GM19240 (cell line): ENCODE measurements around the genes CCDC153 and CBL.

GRCh38 chr11:118526074-118526965 lies 954 bp upstream of the TTC36 start:
- RRBS = no CpG with 5 or more reads among the region's 6 CpGs

GRCh38 chr11:118531444-118531900 lies 480 bp downstream of the TMEM25 start:
- RRBS = 59% methylated on average over 4 of the region's 21 CpGs

GRCh38 chr11:118572569-118573525 lies 638 bp downstream of the ARCN1 start:
- RRBS = 2% methylated on average over 13 of the region's 38 CpGs

DNA sequence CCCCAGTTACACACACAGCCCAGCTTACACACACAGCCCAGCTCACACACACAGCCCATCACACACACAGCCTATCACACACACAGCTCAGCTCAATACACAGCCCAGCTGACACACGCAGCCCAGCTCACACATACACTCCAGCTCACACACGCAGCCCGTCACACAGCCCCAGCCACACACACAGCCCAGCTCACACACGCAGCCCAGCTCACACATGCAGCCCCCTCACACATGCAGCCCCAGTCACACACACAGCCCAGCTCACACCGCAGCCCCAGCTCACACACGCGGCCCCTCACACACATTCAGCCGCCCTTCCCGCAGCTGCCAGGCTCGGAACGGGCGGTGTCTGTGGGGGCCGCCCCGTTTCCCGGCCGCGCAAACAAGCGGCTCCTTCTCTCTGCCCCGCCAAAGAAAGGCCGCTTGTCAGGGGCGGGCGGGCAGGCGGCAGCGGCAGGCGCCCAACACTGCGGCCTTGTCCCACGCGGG lies 1.9 kb downstream of the PHLDB1 start:
- RRBS = no CpG with 5 or more reads among the region's 28 CpGs

DNA sequence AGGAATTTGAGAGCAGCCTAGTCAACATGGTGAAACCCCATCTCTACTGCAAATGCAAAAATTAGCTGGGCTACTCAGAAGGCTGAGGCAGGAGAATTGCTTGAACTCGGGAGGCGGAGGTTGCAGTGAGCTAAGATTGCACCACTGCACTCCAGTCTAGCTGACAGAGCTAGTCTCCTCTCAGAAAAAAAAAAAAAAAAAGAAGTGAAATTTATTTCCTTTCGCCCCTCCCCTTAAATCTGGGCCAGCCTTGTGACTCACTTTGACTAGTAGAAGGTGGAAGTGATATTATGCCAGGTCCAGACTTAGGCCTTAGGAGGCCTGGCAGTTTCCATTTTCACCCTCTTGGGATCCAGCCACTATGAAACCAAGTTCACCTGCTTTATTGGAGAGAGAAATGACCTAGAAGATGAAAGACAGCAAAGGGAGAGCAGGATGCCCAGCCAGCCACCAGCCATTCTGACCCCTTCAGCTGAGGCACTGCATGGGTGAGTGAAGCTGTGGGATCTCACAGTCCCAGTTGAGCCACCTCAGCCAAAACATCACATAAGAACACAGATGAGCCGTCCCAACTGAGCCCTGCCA lies 20.8 kb upstream of the TREH start:
- RRBS = no CpG with 5 or more reads among the region's 4 CpGs

GRCh38 chr11:118747347-118748014 lies 43.5 kb downstream of the DDX6 start:
- RRBS = no CpG with 5 or more reads among the region's 3 CpGs

DNA sequence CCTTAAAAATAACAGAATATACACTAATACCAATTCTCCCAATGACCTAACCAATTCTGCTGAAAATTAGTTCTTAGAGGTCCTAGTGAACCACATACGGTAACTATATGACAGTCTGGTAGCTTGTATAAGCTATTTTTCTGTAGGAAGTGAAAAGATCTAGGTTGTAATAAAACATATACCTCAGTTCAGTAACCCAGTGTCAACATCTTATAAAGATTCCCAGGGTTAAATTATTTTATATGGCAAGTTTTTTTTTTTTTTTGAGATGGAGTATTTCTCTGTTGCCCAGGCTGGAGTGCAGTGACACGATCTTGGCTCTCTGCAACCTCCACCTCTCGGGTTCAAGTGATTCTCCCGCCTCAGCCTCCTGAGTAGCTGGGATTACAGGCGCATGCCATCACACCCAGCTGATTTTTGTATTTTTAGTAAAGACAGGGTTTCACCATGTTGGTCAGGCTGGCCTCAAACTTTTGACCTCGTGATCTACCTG lies 6.7 kb downstream of the DDX6 start:
- RRBS = no CpG with 5 or more reads among the region's 6 CpGs

DNA sequence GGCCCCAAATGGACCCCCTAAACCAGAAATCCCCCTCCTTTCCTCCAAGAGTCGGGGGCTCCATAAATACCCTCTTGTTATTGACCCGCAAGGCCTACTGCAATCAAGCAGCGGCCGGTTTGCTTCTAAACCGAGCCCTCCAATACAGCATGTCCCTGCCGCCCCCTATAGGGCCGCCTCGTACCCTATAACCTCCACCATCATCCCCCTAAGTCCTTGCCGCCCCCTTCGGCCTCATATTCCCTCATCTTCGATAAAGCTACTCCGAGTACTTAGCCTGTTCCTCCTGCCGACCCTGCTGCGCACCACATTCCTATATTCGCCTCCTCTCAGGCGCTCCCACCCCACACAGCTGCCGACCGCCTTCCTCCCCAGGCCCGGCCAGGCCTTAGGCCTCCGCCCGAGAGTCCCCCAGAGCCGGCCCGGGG lies 573 bp downstream of the DDX6 start:
- RRBS = no CpG with 5 or more reads among the region's 23 CpGs

- RRBS = no CpG with 5 or more reads among the region's 25 CpGs
These were observed 11.2 kb upstream of the CXCR5 start for GRCh38 chr11:118872249-118873063.

DNA sequence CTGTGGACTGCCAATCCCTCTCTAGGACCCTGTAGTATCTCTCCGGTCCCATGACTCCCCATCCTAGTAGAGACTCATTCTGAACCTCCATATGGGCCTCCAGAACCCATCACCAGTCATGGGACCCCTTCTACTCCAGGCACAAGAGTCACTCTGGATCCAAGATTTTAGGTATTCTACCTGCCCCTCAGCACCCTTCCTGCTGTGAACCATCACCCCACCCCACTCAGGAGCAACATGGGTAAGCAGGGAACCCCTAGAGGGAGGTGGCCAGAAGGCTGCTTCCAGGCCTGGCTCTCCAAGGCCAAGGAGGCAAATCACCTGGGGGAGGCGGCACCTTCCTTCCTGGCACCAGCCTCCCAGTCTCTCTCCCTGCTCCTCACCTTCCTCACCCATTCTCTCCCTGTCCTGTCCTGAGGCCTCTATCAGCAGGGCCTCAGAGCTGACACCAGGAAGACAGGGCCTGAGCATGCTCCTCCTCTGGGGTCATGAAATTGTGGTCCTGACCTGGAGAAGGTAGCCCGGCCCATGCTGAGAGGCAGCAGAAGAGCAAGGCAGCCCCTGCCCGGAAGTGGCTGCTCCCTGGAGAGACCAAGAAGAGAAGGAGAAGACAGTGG lies 2.1 kb downstream of the BCL9L start:
- RRBS = 0% methylated on average over 2 of the region's 4 CpGs

DNA sequence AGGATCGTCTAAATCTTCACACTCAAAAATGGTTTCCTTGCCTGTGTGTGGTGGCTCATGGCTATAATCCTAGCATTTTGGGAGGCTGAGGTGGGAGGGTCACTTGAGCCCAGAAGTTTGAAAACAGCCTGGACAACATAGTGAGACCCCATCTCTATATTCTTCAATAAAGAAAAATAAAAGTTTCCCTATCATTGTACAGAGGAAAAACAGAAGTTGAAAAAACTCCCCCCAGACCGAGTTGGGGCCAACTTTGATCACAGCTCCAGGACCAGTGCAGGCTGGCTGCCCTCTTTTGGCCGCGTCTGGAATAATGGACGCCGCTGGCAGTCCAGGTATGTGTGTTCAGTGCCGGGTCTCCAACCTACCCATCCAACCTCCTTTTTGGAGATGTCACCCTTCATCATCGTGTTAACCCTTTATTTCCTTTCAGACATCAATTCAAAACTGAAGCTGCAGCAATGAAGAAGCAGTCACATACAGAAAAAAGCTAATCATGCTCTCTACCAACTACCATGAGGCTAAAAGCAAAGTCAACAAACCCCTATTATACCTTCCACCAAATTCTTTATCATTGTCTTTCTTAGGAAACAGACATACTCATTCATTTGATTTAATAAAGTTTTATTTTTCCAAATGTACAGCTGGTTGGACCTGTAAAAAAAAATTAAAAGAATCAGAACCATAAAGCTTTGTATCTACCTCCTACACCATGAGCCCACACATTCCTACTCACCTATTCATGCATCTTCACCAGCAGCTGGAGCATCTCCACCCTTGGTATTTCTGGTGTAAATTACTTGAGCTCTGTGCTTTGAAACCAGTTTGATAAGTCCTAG lies 2.8 kb downstream of the RPS25 start:
- RRBS = no CpG with 5 or more reads among the region's 8 CpGs

DNA sequence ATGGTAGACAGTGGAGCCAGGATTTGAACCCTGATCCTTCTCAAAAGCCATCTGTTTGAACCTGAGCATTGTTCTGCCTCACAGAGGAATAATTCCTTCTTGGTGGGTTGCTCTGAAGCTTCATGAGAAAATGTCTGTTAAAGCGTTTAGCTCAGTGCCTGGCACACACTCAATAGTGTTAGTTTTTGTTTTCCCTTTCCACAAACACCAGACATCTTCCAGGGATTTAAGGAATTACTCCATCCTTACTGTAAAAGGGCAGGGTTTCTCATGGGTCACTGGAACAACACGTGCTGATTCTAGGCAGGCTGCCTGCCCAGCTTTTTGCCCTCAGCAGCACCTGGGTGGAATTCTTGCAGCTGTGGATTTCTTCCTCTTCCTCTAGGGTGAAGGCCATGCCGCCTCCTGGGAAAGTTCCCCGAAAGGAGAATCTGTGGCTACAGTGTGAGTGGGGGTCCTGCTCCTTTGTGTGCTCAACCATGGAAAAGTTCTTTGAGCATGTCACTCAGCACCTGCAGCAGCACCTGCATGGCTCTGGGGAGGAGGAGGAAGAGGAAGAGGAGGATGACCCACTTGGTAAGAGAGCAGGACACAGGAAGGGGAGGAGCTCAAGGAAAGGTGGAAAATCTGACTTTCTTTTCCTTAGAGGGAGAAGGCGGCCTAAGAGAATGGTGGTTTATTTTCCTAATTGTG lies 5.3 kb downstream of the HINFP start:
- RRBS = no CpG with 5 or more reads among the region's 5 CpGs

GRCh38 chr11:119195489-119196098 lies at the start of gene CCDC153:
TSS of gene CCDC153 (minus strand) at chr11:119195841.
- RRBS = no CpG with 5 or more reads among the region's 6 CpGs

GRCh38 chr11:119205389-119206465 lies at the start of gene CBL:
TSS of gene CBL (plus strand) at chr11:119206339.
- RRBS = 2% methylated on average over 33 of the region's 89 CpGs

DNA sequence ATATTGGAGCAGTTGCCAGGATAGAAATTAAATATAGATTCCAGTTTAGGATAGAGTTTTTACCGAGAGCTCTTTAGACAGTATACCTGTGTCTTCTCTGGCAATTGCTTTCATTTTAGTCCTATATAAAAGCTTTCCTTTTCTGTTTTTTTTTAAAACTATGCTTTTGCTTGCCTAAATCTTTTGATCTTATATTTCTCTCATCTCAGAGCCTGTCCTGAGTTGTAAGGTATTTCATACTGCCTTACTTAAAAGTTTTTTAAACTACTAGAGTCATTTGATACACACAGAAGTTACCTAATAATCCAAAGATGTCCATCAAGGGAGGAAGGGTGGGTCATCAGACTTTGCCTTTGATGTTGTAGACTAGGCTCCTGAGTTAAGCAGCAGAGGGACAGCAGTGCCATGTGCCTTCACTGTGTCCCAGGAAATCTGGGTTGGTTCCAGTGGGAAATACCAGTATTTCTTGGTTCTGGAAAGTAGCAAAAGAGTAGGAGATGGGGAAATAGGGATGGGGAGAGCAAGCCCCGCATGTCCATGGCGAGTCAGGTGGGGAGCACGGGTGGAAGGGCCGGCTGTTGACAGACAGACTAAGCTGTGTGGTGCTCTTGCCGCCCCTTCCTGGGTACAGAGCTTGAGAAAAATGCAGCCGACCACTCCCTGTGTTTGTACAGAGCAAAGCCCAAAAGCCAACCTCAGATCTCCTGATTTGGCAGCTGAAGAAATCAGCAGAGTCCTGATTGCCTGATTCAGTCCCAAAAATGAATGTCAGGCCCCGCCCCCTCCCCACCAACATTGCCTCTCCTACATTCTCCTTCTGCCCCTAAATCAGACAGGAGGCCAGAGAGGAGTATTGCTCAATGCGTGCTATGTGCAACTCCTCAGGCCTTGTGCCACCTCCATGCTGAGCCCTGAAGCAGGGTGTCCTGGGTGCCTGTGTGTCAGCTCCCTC lies 11.0 kb downstream of the MCAM start:
- RRBS = no CpG with 5 or more reads among the region's 9 CpGs

DNA sequence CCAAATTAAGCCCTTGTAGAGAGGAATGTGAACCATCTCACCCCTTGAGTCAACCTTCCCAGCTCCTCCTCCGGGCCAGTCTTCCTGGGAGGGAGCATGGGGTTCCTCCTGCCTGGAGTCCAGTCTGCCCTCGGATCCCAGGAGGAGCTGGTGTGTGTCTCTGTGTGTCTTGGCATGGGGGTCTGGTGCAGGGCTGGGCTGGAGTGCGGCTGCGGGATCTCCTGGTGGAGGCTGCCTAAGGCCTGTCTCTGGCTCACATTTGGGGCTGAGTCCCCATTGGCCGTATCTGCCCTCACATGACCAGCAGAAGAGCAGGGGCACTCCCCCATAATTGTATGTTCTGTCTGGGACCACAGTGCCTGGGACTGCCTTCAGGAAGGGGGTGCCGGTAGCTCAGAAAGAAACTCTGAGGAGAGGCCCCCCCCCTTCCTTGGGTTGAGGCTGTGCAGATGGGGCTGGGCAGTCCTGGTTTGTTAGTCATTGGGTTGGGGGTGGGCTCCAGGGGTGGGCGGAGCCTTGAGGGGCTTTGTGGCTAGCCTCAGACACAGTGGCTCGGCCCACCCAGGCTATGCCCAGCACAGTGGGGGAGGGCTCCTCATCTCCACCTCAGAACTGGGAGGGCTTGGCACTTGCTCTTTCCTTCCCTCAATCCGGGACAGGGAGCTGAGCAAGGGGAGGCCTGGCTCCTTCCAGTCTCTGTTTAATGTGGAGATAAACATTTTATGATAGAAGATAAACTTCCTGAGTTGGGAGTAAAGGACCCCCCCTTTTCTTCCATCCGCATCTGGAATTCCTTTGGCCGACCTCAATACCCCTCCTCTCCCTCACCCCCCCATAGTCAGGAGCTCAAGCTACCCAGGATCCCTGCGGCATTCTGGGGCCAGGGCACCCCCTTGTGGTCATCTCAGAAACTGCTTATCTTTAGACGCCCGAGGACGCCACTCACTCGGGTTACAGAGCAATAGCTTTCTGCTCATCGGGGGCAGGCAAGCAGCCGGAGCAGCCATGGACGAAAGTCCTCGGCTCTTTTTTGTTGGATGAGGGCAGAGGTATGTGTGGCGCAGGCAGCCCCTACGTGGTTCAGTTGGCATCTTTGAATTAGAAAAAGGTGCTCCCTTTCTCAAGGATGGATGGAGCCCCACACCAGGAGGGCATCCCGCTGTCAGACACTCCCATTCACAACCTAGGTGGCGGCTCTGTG lies 2.7 kb downstream of the C1QTNF5 start:
- RRBS = no CpG with 5 or more reads among the region's 24 CpGs

GRCh38 chr11:119361950-119362341 lies 15.4 kb upstream of the MFRP start:
- RRBS = no CpG with 5 or more reads among the region's 8 CpGs

DNA sequence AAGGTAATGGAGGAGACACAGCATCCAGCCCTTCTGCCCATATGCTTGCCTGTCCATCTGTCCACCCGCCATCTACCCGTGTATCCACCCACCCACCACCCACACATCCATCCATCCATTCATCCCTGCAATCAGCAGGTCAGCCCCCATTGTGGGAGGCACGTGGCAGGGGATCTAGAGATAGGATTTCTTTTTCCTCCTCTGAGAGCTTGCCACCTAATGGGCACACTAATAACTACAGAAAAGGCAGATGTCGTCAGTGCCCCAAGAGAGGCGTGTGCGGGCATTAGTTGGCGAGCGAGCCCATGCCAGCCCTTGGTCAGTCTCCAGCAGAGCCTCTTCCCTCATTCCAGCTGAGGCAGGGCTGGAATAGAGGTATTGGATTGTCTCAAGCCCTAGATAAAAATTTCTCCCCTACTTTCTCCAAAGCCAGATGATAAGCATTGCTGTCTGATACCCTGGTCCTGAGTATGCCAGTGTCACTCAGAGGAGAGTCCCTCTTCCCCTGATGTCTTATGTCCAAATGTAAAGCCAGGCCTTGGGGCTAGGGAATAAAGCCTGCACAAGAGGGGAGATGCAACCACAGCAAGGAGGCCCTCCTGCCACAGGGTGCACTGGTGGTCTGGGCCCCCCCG lies 9.7 kb downstream of the USP2 start:
- RRBS = no CpG with 5 or more reads among the region's 9 CpGs

DNA sequence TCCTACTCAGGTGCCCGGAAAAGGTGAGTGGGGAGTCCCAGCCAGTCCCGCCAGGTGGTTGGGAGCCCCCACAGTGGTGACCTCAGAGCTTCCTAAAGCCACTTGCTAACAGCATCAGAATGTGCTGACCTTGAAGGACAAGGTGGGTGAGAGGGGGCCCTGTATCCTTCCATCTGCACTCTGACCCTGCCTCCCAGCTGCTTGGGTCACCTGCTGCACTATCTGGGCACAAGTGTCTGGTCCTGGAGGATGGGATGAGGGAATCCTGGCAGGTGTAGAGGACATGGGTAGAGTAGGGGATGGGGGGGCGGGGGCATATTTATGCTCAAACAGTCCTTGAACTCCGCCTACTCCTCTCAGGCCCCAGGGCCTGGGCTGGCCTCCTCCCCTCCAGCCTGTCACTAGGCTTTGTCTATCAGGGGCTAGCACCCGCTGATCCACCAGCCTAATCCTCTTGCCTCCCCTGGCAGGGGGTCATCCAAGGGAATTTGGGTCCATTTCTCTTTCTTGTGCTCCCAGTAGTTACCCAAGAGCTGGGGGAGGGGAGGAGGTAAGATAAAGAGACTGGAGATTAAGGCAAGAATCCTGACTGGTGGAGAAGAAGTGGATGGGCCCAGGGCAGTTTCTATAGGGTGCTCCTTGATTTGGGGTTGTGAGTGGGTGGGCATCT lies 3.3 kb downstream of the USP2 start:
- RRBS = no CpG with 5 or more reads among the region's 5 CpGs

DNA sequence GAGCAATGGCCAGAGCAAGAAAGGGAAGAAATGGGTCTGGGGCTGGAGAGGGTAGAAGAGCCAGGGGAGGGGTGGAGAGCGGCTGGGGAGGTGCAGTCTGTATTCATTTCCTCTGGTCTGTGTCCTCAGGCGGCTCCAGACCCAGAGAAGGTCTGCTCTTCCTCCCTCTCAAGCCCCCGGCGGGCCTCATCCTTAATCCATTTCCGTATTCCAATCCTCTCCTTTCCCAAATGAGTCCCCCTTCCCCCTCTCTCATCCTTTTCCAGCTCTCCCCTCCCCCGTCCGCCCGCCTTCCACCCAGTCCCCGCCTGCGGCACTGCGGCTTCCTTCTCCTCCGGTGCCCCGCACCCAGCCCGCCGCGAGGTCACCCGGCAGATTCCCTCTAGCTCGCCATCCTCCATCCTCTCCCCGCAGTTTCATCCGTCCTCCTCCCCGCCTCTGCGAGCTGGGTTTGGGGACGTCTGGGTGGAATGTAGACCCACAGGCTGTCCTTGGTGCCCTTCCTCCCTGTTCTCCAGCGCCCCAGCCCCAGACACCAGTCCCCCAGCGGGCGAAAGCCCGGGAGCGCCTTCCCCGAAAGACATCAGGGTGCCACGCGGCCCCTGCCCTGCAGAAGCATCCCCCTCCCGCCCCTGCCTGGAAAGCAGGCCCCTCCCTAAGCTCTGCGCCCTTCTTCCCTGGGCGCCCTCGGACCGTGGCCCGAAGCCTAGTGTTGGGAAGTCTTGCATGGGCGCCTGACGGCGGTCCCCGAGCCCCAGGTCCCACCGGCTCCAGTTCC lies 451 bp downstream of the THY1 start:
- RRBS = 0% methylated on average over 1 of the region's 42 CpGs